ENCODE measurements around a stretch of chr1.

GRCh38 chr1:183291686-183292326, 105.7 kb downstream of the LAMC2 start:
- PRO-cap = no peak

DNA sequence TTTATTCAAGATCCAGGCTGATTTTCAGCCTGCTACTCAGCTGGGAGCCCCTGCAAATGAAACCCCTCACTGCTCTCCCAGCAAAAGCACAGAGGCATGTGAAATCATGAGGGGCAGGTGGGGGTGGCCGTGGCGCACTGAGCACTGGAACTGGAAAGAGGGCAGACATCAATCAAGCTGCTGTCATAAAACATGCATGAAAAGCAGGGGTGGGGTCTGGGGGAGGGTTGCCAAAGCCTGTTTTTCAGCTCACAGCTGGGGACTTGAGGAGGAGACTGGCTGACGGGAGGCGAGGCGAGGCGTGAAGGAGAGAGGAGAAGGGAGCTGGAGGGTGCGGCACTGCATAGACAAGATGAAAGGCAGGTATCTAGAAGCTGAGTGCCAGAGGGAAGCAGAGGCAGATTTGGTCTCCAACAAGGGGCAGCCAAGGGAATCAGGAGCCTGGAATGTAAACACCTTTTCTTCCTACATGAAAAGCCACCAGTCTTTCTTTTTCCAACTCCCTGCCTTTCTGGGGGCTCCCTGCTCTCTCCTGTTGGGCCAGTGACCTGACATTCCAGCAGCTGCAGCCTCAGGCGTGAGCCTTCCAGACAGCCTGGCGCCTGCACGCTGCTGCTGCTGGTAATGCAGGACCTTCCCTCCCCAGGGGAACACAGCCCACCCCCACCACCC, 87.0 kb downstream of the NMNAT2 start:
- PRO-cap = no peak

DNA sequence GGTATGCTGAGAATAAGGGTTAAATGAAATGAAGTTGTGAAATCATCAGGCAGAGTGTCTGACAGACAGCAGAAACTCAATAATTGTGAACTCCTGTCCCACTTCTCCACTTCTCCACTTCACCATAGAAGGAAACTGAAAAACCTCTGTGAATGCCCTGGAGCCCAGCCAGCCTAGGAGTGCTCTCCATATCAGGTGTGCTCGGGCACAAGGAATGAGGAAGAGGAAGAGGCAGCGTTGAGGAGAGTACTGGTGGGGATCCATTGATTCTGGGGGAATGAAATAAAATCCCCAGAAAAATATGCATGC, 47.8 kb downstream of the NMNAT2 start:
- PRO-cap = no peak

DNA sequence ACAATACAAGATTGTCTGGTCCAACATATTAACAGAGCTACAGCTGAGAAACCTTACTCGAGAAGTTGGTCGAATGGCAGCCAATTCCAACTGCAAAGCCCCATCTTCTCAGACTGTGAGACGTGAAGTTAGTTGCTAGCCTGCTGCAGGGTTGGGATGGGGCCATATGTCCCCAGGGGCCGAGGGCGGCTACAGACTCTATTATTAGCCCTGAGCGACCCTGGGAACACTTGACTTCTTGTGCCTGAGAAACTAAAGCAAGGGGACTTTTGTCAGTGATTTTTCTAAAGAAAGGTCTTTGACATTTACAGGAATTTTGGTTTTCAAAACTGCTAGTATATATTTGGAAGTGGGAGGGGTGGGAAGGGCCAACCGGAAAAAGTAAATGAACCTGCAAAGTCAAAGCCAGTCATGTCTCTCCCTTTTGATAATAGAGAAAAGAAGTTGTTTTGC, 13.7 kb downstream of the NCF2 start:
- PRO-cap = no peak

GRCh38 chr1:183636712-183637093, 1.1 kb upstream of the ARPC5 start:
- PRO-cap = no peak

- PRO-cap = no peak
Measured at GRCh38 chr1:183842357-183842837, 37.5 kb downstream of the RGL1 start.

GRCh38 chr1:183867029-183867531, 62.2 kb downstream of the RGL1 start:
- PRO-cap = no peak

GRCh38 chr1:184050895-184051150, 707 bp upstream of the TSEN15 start:
- PRO-cap = no peak

GRCh38 chr1:184212839-184213364, 161.4 kb downstream of the TSEN15 start:
- PRO-cap = no peak

- PRO-cap = bidirectional peak, plus-strand start at chr1:184492752, minus-strand start at chr1:184492695
Measured at GRCh38 chr1:184492628-184492918, 105.7 kb downstream of the C1orf21 start.

DNA sequence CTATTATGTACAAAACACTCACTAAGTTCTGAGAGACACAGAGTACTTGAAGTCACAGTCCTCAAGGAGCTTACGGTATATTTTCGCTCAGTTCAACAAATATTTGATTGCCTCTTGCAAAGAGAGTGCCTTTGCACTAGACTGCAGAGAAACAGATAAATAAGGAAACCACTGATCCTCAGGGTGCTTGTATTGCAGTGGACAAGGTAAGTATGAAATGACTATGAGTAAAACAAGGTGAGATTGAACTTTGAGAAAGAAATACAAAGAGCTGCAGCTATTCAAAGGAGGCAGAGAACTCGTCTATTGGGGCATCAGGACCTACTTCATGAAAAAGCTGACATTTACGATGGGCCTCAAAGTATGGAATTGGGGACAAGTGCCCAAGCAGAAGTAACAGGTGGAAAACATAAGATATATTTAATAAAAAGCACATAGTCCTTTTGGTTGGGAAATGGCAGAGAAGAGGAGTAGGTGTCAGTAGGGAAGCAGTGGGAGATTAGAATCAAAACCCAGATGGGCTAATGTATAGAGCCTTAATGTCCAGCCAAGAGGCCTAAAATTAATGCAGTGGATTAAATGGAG, 123.4 kb downstream of the C1orf21 start:
- PRO-cap = no peak

- PRO-cap = bidirectional peak, plus-strand start at chr1:184755655, minus-strand start at chr1:184755530
Measured at GRCh38 chr1:184755535-184755736, 778 bp upstream of the EDEM3 start.

GRCh38 chr1:184822954-184823663, 68.5 kb upstream of the EDEM3 start:
- PRO-cap = no peak

DNA sequence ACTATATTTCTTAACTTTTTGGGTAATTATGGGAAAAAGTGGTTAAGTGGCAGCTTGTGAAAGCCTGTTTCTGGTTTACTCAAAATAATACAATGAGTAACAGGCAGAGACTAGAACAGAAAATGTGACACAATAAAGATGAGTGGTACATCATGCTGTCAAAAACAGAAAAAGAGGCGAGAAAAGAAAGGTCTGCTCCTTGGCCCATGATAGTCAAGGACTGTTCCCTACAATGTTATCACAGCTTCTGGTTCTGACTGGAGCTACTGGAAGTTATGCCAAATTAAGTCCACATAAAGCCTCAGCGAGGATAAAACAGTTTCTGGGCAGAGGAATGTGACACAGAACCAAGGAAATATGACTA, 92.1 kb downstream of the NIBAN1 start:
- PRO-cap = no peak

DNA sequence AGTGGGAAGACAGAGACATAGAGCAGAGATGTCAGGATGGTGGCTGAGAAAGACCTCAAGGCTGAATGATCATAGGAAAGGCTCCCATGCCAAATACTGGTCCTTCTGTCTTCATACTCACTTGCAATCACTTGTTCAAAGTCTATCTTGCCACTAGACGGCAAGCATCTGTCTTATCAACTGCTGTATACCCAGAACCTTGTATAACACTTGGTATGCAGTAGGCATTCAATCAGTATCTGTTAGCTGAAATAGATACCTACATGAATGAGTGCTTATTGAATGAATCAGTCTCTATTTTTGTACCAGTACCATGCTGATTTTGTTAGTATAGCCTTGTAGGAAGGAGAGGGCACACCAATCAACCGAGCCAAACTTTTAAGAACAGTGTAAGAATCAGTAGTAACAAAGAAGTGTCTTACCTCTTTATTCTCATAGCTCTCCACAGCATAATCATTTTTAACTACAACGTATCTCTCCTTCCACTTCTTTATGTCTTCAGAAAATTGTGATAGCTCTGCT, 80.6 kb downstream of the NIBAN1 start:
- PRO-cap = no peak

DNA sequence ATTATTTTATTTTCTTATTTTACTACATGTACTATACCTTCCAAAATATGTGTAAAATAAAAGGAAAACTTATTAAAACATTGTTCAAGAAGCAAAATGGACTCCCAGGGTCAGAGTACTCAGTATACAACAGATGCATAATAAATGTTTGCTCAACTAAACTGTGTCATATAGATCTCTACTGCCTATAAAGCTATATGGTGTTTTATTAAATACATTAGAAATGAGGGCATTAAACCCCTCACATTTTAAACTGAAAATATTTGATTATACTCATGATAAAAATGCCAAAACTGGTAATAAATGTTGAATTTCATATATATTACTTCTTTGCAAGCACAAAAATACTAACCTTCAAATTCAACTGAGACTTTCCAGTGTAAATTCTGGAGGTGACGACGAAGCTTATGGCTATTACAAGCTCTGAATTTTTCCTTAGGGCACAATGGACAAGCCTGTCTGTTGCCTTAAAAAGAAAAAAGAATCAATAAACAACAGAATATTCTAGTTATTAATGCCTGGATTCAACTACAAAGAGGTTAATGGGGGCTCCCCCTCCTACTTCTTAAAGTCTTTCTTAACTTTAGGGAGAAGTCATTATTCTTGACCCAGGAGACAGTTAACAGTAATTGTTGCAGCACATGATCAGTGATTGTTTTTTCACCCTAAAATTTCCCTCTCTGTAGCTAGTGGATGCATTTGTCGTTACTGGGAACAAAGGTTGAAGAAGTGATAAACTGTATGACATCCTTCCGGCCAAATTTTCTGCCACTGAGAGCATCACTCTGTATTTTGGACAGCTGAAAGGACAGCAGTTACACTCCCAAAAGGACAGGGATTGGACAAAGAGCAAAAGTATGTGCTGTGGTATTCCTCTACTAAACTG, 6.5 kb downstream of the TRMT1L start:
- PRO-cap = no peak

DNA sequence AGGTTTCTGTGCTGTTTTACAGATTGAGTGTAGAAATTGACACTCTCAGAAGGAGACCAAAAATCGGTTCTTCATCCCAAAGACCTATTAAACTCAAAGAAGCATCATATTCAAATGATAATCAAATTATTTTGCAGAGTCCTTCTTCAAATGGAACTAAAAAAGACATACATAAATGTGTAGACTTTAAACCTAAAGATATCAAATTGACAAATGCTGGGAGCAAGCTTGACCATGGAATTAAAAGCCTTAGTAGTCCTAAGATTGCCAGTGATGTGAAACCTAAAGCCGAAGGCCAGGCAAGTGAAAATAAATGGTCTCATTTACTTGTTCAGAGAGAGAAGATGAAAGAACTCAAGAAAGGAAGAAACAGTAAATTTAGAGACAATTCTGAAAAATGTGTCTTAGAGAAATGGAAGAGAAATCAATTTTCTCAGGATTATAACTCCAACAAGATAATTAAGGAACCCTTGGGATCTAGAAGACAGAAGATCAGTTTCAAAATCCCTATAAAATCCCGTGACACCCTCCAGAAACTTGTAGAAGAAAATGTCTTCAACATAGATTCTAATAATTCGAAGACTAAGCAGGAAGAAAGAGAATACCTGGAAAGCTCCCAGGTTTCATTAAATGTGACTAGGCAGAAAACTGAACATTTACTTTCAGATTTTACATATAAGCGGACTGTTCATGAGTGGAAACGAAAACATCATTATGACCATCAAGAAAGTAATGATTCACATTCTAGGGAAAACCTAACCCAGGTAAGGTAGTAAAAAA, 17.6 kb downstream of the SWT1 start:
- PRO-cap = no peak

DNA sequence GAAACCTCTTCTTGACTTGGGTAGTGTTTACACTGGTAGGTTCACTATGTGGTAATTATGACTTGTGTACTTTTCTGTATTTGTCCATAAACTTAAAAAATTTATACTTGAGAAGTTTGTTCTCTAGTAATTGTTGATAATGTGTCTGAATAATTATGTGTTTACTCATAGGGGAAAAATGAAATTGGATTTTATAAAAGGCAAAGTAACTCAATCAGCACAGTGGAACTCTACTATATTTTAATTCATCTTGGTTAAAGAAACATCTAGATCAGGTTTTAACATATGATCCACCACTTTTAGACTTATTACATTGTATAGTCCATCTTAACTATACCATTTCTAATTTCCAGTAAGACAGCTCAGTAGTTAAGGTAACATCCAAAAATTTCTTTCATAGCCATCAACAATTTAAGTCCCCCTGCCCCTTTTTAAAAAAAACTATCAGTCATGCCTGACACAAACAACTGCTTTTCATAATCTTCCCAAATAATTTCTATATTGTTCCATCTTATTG, 12.2 kb downstream of the IVNS1ABP start:
- PRO-cap = no peak

DNA sequence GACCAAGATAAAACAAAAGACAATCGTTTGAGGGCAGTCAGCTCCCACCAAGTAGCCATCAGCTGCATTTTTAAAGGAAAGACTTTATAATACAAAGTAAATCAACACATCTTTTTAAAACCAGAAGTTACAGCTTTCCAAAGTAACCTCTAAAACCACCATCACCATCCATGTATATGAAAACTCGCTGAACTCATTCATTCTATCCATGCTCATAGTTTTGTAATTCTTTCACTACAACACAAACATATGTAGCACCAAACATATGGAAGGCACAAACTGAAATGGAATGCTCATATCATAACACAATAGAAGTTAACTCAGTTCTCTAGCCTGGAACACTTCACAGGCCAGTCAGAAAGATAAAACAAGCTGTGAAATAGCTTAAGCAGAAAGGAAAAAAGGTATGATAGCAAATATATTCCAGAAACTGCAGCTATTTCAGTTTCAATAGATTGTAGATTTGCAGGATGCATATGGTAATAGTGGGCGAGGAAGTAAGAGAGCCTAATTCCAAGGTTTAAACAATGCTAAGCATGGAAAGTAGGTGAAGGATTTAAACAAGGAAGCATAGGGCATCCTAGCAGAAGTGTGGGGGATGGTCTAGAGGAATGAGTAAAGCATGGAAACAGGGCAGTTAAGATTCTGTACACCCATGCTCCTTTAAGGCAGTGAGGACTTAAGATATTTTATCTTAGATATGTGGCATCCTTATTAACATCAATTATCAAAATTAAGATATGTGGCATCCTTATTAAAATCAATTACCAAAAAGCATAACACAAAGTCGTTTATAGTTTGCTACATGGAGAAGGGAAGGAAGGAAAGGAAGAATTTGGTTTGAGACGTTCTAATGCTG, 2.8 kb downstream of the IVNS1ABP start:
- PRO-cap = no peak

GRCh38 chr1:185316140-185316478, 934 bp downstream of the IVNS1ABP start:
- PRO-cap = bidirectional peak, plus-strand start at chr1:185316357, minus-strand start at chr1:185316220

All from natural killer cell (primary cell).